CD14-positive monocyte (primary cell): ENCODE results near the genes POSTN and FREM2.

DNA sequence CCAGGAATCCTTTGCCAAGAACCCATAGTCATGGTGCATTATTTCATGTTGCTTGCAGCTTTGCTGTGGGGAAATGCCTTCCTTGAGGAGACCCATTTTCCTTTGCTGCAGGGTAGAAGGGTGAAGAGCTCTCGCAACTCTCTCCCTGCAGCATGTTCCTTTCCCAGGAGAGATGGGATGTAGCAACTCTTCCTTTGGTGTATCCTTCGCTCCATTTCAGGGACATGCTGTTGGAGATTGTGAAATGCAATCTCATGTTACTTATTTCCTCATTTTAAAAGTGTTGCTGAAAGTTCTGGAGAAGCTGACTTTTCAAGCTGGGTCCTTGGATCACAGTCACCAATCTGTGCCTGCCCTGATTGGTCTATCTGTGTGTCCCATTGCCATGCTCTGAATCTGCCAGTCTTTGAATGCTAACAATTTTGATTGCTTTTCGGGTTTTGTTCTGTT lies 69.9 kb upstream of the STARD13 start:
- CAGE, long polyA plus RNA, result no peak

- CAGE, long polyA plus RNA, result no peak
Measured at GRCh38 chr13:33487541-33488287, 202.2 kb upstream of the STARD13 start.

GRCh38 chr13:33676638-33677370 lies 141.1 kb upstream of the RFC3 start:
- CAGE, long polyA plus RNA, result no peak

GRCh38 chr13:33682849-33683201 lies 135.1 kb upstream of the RFC3 start:
- CAGE, long polyA plus RNA, result no peak

GRCh38 chr13:33797425-33798084 lies 20.4 kb upstream of the RFC3 start:
- CAGE, long polyA plus RNA, result no peak

GRCh38 chr13:36028984-36029660 lies 102.1 kb downstream of the DCLK1 start:
- CAGE, long polyA plus RNA, result no peak

DNA sequence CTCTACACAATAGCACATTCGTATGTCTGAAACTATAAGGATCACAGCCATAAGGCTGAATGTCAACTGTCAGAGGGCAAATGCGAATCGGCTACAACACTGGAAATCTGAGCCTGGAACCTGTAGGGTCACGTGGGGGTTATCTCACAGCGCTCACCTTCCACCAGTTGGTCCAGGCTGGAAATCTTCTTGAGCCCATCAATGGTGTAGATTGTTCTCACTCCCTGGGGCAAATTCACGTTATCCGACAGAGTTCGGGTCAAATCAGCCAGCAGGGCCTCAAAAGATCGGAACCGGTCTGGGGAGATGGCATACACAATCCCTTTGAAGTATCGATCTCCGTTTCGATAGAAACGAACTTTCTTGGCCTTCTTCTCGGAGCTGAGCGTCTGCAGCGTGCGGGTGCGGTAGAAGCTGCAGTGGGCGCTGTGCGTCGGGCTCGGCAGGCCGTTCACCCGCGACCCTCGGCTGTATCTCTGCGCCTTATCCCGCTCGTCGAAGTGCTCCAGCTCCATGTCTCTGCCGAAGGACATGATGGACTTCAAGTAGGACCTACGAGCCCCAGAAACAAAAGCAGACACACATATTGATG lies 5.5 kb downstream of the DCLK1 start:
- CAGE, long polyA plus RNA, result no peak

- CAGE, long polyA plus RNA, result no peak
Measured at GRCh38 chr13:36919102-36919554, 910 bp downstream of the SMAD9 start.

- CAGE, long polyA plus RNA, result no peak
Measured at GRCh38 chr13:37598543-37599004, at the start of gene POSTN. TSS of gene POSTN (minus strand) at chr13:37598768.

- CAGE, long polyA plus RNA, result no peak
Measured at GRCh38 chr13:38514475-38514951, 164.9 kb downstream of the UFM1 start.

DNA sequence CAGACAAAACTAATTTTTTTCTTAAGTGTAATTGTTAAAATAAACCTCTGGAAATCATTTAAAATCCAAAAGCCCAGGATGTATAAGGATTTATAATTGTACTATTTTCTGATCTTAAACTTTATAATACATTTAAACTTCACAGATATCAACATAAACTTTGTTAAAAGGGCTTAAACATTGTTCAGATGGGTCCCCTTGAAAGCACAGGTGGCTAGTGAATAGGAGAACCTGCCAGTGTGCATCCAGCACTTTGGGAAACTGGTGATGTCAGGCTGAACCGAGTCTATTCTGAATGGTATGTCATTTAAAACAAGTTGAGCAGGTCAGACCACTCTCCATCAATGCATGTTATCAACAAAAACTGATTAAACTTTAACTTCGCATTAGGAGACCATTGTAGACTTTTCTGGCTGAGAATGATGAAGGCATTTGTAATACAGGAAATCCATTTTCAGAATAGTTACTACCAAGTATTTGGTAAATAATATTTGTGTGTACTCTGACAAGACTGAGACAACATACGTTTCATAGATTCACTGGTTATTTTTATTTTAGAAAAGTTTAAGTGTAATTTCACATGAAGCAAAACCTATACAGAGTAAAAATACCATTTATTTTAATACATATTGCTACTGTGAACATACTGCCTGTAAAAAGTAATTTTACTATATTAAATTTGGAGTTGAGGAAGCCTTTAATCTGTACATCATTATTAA lies 50.1 kb upstream of the FREM2 start:
- CAGE, long polyA plus RNA, result no peak

DNA sequence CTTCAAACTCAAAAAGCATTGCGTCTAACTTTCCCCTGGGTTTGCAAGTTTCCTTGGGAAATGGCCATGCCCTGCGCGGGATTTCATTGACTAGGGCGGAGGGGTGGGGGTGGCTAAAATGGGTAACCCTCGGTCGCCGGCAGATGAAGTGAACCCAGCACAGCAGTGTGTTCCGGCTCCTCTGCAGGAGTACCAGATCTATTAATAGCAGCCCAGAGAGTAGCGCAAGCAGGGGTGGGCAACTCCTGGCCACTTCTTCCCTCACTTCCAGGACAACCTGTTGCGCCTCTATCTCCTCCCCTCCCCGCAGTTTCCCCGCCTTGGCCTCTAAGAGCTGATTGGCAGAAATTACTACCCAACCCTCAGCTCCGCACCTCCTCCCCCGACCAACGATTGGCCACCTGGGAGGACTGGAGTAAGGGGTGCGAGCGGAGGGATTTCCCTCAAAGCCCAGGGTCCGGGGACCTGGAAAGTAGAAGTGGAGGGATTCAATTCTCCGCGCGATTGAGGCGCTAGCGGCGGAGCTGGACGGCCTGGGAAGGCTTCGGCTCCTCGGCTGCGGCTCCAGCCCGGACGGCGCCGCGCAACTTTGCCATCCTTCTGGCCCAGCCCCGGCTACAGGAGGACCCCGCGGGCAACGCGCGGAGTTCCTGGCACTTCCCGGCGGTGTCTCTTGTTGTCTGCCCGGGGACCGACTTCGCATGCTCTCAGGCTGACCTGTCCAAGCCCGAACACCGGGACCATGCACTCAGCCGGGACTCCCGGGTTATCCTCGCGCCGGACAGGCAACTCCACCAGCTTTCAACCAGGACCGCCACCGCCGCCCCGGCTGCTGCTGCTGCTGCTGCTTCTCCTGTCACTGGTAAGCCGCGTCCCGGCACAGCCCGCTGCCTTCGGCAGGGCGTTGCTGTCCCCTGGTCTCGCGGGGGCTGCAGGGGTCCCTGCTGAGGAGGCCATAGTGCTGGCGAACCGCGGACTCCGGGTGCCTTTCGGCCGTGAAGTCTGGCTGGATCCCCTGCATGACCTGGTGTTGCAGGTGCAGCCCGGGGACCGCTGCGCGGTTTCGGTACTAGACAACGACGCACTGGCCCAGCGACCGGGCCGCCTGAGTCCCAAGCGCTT lies at the start of gene FREM2:
Gene FREM2, plus strand, starts transcription at position 475 of the 1,122 bp plus-strand sequence.
- CAGE, long polyA plus RNA, result no peak

GRCh38 chr13:38846636-38847036 lies 144.0 kb downstream of the STOML3 start:
- CAGE, long polyA plus RNA, result no peak

GRCh38 chr13:38963798-38964344 lies 26.8 kb downstream of the STOML3 start:
- CAGE, long polyA plus RNA, result no peak

GRCh38 chr13:39022251-39022708 lies 15.6 kb downstream of the PROSER1 start:
- CAGE, long polyA plus RNA, result no peak

GRCh38 chr13:39210146-39210593 lies 171.9 kb downstream of the NHLRC3 start:
- CAGE, long polyA plus RNA, result no peak

GRCh38 chr13:39378376-39378794 lies 224.6 kb downstream of the LHFPL6 start:
- CAGE, long polyA plus RNA, result no peak

- CAGE, long polyA plus RNA, result no peak
Measured at GRCh38 chr13:39567649-39568110, 35.3 kb downstream of the LHFPL6 start.

DNA sequence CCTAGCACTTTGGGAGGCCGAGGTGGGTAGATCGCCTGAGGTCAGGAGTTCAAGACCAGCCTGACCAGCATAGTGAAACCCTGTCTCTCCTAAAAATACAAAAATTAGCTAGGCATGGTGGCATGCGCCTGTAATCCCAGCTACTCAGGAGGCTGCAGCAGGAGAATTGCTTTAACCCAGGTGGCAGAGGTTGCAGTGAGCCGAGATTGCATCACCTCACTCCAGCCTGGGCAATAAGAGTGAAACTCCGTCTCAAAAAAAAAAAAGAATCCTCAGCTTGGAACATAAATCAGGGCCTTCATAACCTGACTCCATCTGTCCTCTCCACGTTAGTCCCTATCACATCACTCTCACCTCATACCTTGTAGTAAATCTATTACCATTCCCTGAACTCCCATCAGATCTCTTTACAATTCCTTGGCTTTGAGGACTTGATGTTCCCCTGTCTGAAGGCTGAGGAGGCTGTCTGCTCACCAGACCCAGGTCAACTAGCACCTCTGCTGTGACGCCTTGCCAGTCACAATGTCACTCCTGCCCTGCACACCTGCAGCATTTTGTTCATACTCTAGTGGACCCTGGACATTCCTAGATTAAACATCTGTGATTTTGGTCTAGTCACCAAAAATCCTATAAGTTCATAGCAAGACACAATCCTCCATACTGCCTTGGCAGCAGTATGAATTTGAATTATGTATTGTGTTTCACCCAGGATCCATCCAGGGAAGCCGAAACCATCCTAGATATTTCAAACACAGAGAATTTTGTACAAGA lies 15.9 kb downstream of the LHFPL6 start:
- CAGE, long polyA plus RNA, result no peak

GRCh38 chr13:39601956-39603039 lies 695 bp downstream of the LHFPL6 start:
- CAGE, long polyA plus RNA, result no peak